Vagina (tissue), 1 donor: ENCODE measurements around a stretch of chr17.

- PRO-cap = no peak
- RAMPAGE, long total RNA = no peak
These were observed 15.2 kb downstream of the CYTH1 start for GRCh38 chr17:78766854-78767286.

- PRO-cap = no peak
- RAMPAGE, long total RNA = no peak
These were observed 1.6 kb upstream of the CYTH1 start for GRCh38 chr17:78783415-78784400.

DNA sequence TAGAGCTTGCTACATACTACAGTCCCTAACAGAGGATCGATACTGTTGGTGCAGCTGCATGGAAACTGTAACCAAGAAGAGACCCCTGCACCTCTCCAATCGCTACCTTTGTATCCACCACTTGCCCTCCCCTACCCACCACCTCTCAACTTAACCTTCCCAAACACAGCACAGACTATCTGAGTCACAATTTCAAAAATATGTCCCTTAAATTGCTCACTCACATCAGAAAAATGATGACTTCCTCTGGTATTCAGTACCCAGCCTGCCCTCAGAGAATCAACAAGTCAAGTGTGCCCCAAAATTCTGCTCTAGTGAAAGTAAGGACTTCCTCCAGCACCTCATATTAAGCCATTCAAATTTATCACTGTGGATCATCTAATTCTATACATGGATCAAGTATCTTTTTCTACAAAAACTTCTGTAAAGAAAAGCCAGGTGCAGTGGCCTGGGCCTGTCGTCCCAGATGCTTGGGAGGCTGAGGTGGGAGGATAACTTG, 3.1 kb downstream of the USP36 start:
- PRO-cap = no peak
- RAMPAGE, long total RNA = no peak

DNA sequence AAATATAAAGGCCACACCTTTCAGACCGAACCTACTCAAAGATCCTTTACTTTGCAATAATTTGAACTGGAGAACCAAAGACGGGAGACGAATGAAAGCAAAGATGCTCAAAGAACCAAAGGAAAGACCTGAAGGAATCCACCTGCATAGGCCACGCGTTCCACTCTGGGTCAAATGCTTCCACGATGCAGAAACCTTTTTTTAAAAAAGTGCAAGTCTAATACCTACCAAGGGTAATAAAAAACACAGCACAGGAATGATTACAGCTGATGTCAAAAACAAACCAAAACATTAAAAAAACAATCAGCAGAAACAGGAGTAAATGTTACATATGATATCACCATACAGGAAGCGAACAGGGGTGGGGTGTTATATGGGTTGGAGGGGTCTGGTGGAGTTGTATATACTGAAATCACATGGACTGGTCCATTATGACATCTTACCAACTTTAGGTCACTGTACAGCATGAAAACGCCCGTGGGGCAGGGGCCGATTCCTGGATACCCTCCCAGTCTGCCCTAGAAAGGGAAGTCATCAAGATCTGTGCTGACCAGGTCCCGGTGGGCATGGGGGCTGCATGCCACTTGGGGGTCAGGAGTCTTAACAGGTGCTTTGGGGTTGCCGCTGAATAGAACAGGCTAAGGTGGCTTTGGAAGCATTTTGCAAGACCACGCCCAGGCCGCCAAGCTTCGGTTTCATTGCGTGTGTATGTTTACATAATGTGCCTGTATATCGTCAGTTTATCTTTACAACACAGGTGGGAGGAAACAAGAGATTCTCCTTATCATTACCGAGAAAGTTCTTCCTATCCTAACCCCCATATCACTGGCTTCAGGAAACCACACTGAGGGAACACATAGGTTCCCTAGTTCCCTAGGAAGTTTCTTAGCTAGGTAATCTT, 13.1 kb upstream of the USP36 start:
- PRO-cap = no peak
- RAMPAGE, long total RNA = no peak

GRCh38 chr17:78882910-78883601, 19.9 kb downstream of the CEP295NL start:
- PRO-cap = bidirectional peak, plus-strand start at chr17:78883235, minus-strand start at chr17:78883106
- RAMPAGE, long total RNA = no peak

GRCh38 chr17:78923269-78924489, 1.5 kb downstream of the TIMP2 start:
- PRO-cap = bidirectional peak, plus-strand start at chr17:78923883, minus-strand start at chr17:78923764
- RAMPAGE, long total RNA = no peak

GRCh38 chr17:78971967-78972490, 7.7 kb downstream of the LGALS3BP start:
- PRO-cap = no peak
- RAMPAGE, long total RNA = no peak

- PRO-cap = no peak
- RAMPAGE, long total RNA = no peak
These were observed 1.6 kb upstream of the C1QTNF1 start for GRCh38 chr17:79022023-79023134.

DNA sequence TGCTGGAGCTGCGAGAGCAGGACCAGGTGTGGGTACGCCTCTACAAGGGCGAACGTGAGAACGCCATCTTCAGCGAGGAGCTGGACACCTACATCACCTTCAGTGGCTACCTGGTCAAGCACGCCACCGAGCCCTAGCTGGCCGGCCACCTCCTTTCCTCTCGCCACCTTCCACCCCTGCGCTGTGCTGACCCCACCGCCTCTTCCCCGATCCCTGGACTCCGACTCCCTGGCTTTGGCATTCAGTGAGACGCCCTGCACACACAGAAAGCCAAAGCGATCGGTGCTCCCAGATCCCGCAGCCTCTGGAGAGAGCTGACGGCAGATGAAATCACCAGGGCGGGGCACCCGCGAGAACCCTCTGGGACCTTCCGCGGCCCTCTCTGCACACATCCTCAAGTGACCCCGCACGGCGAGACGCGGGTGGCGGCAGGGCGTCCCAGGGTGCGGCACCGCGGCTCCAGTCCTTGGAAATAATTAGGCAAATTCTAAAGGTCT, 24.0 kb downstream of the C1QTNF1 start:
- PRO-cap = no peak
- RAMPAGE, long total RNA = no peak

DNA sequence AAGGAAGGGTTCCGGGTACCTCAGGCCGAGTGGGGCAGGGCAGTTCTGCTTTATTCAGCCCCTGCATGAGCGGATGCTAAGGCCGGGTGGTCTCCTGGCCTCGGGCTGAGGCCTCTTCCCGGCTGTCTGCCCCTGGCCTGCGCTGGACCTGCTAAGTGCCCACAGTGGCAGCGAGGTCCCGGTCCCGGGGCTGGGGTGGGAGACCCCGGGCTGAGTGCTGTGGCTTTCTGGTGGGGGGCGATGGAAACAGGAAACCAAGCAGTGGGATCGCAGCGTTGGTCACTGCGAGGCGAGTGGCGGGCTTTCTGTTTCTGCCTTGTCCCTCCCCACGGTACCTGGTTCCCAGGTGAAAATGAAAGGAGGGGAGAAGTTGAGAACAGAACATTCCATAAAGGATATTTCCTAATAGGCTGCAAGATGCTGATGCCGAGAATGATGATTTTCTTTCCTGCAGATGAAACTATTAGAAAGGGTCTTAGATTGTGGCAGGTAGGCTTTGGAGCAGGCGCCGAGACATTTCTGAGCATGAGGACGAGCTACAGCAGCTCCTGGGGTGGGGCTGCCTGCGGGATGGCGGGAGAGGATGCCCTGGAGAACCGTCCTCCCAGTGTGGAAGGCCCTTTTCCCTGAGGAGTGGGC, 11.8 kb downstream of the ENGASE start:
- PRO-cap = no peak
- RAMPAGE, long total RNA = start-site peak on the plus strand centred at position 122 of the sequence, 73 bp wide, 17 reads

GRCh38 chr17:79167514-79167781, 92.8 kb downstream of the ENGASE start:
- PRO-cap = unidirectional peak, minus-strand start at chr17:79167699
- RAMPAGE, long total RNA = no peak

DNA sequence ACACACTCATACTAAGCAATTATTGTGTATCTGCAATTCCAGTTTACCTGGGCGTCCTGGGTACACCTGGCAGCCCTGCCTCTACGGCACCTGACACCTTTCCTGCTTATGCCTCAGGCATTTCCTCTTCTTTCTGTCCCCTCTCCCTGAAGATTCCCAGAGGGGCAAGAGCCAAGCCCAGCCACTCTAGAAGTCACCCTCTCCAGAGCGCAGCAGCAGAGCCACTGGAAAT, 37.9 kb downstream of the RBFOX3 start:
- PRO-cap = no peak
- RAMPAGE, long total RNA = no peak

- PRO-cap = no peak
- RAMPAGE, long total RNA = no peak
These were observed 11.2 kb downstream of the ENPP7 start for GRCh38 chr17:79741877-79742369.

DNA sequence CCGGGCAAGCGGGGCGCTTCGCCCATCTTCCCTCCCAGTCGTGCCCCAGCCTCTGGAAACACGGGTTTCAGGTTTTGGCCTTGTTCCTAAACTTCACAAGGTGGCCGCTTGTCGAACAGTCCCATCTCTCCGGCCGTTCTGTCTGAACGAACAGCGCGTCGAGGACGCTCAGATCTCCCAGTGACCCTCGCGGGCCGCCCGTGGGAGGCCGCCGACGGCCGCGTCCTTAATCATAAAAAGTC, 1.9 kb upstream of the CBX8 start:
- PRO-cap = no peak
- RAMPAGE, long total RNA = no peak

- PRO-cap = no peak
- RAMPAGE, long total RNA = no peak
These were observed 19.8 kb downstream of the CBX4 start for GRCh38 chr17:79819464-79819805.

GRCh38 chr17:79840384-79841401, 1.5 kb upstream of the CBX4 start:
- PRO-cap = no peak
- RAMPAGE, long total RNA = no peak

DNA sequence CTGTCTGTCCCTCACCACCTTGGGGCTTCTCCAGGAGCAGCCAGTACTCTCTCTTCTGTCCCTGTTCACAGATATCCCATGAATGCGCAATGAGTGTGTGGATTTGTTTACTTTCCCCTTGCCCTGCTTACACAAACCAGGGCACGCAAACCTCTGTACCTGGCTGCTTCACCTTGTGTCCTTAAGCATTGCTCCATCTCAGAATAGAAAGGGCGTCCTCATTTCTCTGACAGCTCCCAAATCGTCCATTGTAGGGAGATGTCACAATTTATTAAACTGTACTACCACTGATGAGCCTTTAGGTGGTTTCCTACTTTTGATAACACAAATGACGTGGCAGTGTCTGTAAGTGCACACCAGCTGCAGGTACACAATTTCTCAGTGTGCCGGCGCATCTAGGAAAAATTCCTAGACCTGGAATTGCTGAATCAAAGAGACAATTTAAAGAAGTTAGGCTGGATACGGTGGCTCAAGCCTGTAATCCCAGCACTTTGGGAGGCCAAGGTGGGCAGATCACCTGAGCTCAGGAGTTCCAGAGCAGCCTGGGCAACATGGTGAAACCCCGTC, 58.5 kb upstream of the CBX4 start:
- PRO-cap = no peak
- RAMPAGE, long total RNA = no peak

- PRO-cap = no peak
- RAMPAGE, long total RNA = no peak
These were observed 33.1 kb downstream of the TBC1D16 start for GRCh38 chr17:80002535-80003075.

DNA sequence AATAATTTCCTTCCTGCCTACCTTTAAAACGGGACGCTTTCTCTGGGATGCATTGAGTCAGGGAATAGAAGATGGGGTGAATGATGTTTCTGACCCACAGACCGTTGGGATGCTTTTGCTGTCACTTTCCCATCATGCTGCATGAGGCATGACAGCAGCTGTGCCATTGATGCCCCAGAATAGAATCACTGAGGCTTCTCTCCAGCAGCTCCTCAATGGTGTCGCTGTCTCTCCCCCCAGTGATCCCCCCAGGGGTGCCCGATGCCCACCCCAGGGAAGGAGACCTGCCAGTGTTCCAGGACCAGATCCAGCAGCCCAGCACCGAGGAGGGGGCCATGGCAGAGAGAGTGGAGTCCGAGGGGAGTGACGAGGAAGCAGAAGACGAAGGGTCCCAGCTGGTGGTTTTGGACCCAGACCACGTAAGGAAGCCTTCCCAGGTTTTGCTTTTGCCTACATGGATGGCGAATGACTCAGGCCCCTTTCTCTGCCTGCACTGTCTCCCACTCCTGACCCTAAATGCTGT, 12.0 kb downstream of the CCDC40 start:
- PRO-cap = no peak
- RAMPAGE, long total RNA = start-site peak on the plus strand centred at position 199 of the sequence, 279 bp wide, 10 reads

- PRO-cap = bidirectional peak, plus-strand start at chr17:80221023, minus-strand start at chr17:80220923; unidirectional peak, minus-strand start at chr17:80221112
- RAMPAGE, long total RNA = no peak
These were observed 489 bp downstream of the SLC26A11 start for GRCh38 chr17:80220592-80221240.